Lower leg skin (tissue), 2 donors: ENCODE measurements around the gene CHST13.

- PRO-cap: no peak
- RAMPAGE, long total RNA, 2 experiments: no peak in any of the 2 experiments
Observed at GRCh38 chr3:125206934-125207415, 5.6 kb downstream of the SLC12A8 start.

GRCh38 chr3:125211548-125212273, 837 bp downstream of the SLC12A8 start:
- PRO-cap: no peak
- RAMPAGE, long total RNA, 2 experiments: no peak in any of the 2 experiments

GRCh38 chr3:125438023-125438222, 62.8 kb upstream of the ZNF148 start:
- PRO-cap: no peak
- RAMPAGE, long total RNA, 2 experiments: no peak in any of the 2 experiments

GRCh38 chr3:125603000-125603552, 7.8 kb upstream of the OSBPL11 start:
- PRO-cap: no peak
- RAMPAGE, long total RNA, 2 experiments: no peak in any of the 2 experiments

- PRO-cap: no peak
- RAMPAGE, long total RNA, 2 experiments: start-site peak on the minus strand in 1 of 2 experiments, at chr3:125867013-125867383 at its widest, 5 reads per replicate
Observed at GRCh38 chr3:125866795-125867646, 102.0 kb upstream of the ROPN1B start.

- PRO-cap: no peak
- RAMPAGE, long total RNA, 2 experiments: no peak in any of the 2 experiments
Observed at GRCh38 chr3:125887587-125888362, 81.2 kb upstream of the ROPN1B start.

DNA sequence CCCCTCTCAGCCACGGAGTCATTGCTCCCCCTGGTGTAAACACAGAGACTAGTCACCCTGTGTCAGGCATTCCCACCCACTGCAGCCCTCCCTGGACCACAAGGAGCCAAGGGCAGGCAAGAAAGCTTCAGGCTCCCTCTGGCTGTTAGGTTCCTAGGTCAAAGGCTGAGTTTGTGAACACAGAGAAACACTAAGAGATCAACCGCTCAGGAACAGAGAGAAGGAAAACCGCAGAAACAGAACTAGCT, 32.7 kb upstream of the ROPN1B start:
- PRO-cap: no peak
- RAMPAGE, long total RNA, 2 experiments: no peak in any of the 2 experiments

GRCh38 chr3:125975225-125975702, 6.3 kb downstream of the ROPN1B start:
- PRO-cap: no peak
- RAMPAGE, long total RNA, 2 experiments: start-site peak on the plus strand in 2 of 2 experiments, at chr3:125975572-125975654 at its widest, 19 to 52 reads per replicate

DNA sequence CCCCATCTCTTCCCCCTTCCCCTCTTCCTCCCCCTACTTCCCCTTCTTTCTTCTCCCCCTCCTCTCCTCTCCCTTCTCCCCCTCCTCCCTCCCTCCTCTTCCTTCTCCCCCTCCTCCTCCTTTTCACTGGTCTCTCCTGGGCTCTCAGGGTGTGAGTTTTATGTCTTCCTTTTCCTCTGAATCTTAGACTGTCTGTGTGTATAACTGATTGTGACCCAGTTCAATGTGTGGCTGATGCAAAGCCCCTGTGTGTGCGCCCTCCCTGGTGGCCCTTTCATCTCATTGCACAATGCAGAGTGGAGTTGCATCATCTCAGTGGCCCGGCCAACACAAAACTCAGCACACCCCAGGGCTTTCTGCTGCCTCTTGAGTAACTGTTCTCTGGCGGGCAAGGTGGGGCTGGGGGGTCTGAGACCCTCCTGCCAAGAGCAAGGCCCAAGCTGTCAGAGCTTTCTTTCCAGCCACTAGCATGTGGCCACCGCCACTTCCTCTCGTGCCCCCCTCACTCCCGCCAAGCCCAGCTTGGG, 80.5 kb upstream of the ALDH1L1 start:
- PRO-cap: no peak
- RAMPAGE, long total RNA, 2 experiments: no peak in any of the 2 experiments

GRCh38 chr3:126288372-126288882, 68.8 kb downstream of the KLF15 start:
- PRO-cap: no peak
- RAMPAGE, long total RNA, 2 experiments: no peak in any of the 2 experiments

DNA sequence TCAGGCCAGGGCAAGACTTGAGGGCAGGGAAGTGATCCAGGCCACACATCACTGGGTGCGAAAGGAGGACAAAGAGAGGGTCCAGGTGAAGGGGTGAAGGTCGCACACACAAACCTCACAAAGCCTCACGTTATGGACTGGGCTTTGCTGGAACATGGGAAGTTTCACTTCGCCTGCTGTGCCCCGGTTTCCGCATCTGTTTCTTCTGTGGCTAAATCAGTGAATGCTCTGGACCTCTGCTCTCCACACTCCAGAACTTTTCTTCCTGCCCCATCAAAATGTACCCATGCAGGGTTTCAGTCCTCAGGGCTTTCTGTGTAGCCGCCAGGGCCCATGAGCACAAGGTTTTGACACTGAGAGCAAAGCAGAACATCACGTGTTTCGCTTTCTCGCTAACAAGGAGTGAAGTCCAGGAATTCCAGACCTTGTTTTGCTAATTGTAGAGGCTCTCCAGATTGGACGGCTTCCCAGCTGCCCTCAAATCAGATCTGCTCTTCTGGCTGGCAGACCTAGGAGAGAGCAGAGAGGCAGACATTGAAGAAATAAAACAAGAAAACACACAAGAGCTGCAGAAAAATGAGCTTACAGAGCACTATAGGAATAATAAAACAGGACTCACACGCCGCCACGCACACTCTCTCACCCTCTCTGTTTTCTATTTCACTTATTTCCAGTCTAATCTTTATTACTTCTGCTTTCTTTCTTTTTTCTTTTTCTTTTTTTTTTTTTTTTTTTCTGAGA, 56.1 kb downstream of the KLF15 start:
- PRO-cap: no peak
- RAMPAGE, long total RNA, 2 experiments: no peak in any of the 2 experiments

GRCh38 chr3:126341269-126341416, 16.1 kb downstream of the KLF15 start:
- PRO-cap: no peak
- RAMPAGE, long total RNA, 2 experiments: no peak in any of the 2 experiments

DNA sequence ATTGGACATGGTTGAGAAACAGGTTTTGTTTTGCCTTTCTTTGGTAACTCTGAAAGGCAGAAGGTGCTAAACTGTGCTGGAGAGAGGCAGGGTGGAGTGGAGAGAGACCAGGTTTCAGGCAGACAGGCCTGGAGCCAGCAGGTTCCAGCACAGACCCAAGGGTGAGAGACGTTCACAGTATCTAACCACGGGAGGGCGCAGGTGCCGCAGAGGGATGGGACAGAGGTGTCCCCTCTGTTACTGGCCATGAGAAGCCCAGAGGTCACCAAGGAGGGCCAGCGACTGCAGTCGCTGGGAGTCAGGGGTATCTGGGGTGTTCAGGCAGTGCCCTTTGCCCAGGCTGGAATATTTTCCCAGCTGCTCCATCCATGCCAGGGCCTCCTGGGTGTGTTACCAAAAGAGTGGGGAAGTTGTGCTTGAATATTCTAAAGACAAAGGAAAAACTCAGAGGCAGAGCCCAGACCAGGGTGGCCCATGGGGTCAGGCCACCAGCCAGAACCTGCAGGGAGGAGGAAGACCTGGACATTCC, 15.7 kb upstream of the KLF15 start:
- PRO-cap: no peak
- RAMPAGE, long total RNA, 2 experiments: no peak in any of the 2 experiments

- PRO-cap: unidirectional peak, plus-strand start at chr3:126524090
- RAMPAGE, long total RNA, 2 experiments: no peak in any of the 2 experiments
Observed at GRCh38 chr3:126523753-126525129, at the start of gene CHST13. Gene CHST13, plus strand, starts transcription at chr3:126524155.

DNA sequence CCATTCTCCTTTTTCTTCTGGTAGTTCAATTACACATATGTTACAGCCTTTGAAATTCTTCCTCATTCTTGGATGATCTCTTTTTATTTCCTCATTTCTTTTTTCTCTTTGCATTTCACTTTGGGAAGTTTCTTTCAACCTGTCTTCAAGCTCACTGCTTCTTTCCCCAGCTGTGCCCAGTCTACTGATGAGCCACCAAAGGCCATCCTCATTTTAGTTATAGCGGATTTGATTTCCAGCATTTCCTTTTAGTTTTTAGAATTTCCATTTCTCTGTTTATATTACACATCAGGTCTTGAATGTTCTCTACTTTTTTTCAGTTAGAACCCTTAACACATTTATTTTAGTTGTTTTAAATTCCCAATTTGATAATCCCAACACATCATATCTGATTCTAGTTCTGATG, 42.6 kb upstream of the C3orf22 start:
- PRO-cap: no peak
- RAMPAGE, long total RNA, 2 experiments: no peak in any of the 2 experiments

- PRO-cap: unidirectional peak, minus-strand start at chr3:126782682; unidirectional peak, minus-strand start at chr3:126782712
- RAMPAGE, long total RNA, 2 experiments: no peak in any of the 2 experiments
Observed at GRCh38 chr3:126782504-126783026, 78.5 kb downstream of the CHCHD6 start.

- PRO-cap: no peak
- RAMPAGE, long total RNA, 2 experiments: no peak in any of the 2 experiments
Observed at GRCh38 chr3:126961962-126962191, 21.0 kb upstream of the PLXNA1 start.

GRCh38 chr3:127027666-127028676, 45.1 kb downstream of the PLXNA1 start:
- PRO-cap: no peak
- RAMPAGE, long total RNA, 2 experiments: no peak in any of the 2 experiments

- PRO-cap: no peak
- RAMPAGE, long total RNA, 2 experiments: no peak in any of the 2 experiments
Observed at GRCh38 chr3:127036234-127037121, 53.6 kb downstream of the PLXNA1 start.

- PRO-cap: no peak
- RAMPAGE, long total RNA, 2 experiments: no peak in any of the 2 experiments
Observed at GRCh38 chr3:127546888-127547257, 43.7 kb downstream of the TPRA1 start.